ENCODE data around the genes RAP1GAP and LACTBL1.

- PRO-cap, 3 experiments, result no peak in any of the 3 experiments
- RAMPAGE, long total RNA, result no peak
- RRBS, 2 experiments, result no CpG with 5 or more reads among the region's 1 CpG
These were observed 4.8 kb upstream of the ECE1 start for GRCh38 chr1:21295045-21295384.

GRCh38 chr1:21331950-21332606 is 41.8 kb upstream of the ECE1 start:
- PRO-cap, 3 experiments, result no peak in any of the 3 experiments
- RAMPAGE, long total RNA, result no peak
- RRBS, 2 experiments, result no CpG with 5 or more reads among the region's 6 CpGs

GRCh38 chr1:21541287-21541869 is 32.2 kb downstream of the ALPL start:
- PRO-cap, 3 experiments, result no peak in any of the 3 experiments
- RAMPAGE, long total RNA, result no peak
- RRBS, 2 experiments, result no CpG with 5 or more reads among the region's 8 CpGs

DNA sequence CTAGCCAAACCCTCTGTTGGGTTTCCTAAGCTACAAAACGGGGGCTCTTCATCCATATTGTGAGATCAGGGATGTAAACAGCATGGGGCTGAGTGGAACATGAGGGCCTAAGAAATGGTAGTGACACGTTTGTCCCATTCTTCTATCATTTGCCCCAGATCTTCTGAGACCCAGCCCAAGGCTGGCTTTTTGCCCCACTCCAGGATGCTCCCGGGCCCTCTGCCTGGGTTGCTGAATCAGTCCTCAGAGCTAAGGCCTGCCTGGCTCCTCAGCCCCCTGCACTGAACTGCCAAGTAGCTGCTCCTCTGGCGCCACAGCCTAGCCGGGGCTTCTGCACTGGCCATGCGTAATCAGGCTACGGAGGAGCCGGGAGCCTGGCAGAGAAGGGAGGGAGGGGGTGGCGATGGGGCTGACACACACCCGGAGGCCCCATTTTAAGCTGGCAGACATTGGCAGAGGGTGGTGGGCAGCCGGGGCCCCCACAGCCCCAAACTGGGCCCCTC is 38.5 kb downstream of the ALPL start:
- PRO-cap, 3 experiments, result no peak in any of the 3 experiments
- RAMPAGE, long total RNA, result no peak
- RRBS, 2 experiments, result 52 to 54% methylated on average over 8 of the region's 11 CpGs

GRCh38 chr1:21552525-21553247 is 43.5 kb downstream of the ALPL start:
- PRO-cap, 3 experiments, result no peak in any of the 3 experiments
- RAMPAGE, long total RNA, result no peak
- RRBS, 2 experiments, result no CpG with 5 or more reads among the region's 4 CpGs

DNA sequence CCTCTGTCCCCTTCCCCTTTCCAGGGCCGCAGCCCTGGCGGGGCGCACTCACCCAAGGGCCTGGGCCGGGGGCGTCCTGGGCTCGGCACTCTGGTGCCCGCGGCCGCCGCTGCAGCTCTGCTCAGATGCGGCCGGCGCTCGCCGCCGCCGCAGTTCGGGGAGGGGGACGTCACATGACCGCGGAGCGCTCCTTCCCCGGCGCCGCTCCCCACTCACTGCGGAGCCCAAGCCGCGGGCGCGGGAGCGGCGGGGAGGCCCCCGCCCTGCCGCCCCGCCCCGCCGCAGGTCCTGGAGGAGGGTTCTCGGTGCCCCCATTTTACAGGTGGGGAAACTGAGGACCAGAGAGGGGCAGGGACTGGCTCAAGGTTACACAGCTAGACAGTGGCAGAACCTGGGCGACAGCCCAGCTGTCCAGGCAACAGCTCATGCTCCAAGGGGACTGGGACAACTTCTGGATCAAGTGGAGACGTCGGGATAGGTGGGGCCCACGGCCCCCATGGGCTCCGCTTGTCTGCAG is at the start of gene RAP1GAP:
Gene RAP1GAP, minus strand, starts transcription at position 156 of the 517 bp plus-strand sequence.
- PRO-cap, 3 experiments, result no peak in any of the 3 experiments
- RAMPAGE, long total RNA, result no peak
- RRBS, 2 experiments, result 1 to 2% methylated on average over 20 of the region's 43 CpGs

DNA sequence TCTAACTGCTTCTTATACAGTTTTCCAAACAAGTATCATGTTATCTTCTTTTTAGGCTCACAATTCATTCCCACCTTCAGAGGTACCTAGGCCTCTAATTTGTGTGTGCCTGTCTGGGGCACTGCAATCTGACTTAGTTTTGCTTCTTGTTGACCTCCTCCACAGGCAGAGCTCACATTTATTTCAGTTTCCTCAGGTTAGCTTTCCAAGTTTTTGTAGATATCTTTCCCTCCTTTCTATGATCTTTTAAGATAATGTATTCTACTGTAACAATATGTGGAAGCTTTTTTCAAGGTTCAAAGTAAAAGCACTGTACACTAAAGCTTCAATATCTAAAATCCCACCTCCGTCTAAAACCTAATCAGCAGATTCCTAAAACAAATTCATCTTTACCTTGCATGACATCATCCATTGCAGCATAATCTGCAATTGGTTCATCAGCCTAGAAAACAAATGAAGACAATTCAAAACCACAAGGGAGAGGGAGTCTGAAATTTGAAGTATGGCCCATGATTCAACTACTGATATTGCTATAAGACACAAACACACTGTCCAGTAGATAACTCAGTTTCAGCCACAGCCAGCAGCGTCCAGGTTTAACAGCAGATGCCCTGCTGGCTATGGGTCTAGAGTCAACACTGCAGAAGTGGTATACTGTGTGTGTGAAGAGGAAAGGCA is 17.8 kb upstream of the RAP1GAP start:
- PRO-cap, 3 experiments, result no peak in any of the 3 experiments
- RAMPAGE, long total RNA, result no peak
- RRBS, 2 experiments, result no CpG with 5 or more reads among the region's 2 CpGs

GRCh38 chr1:21814166-21814820 is 2.2 kb downstream of the LDLRAD2 start:
- PRO-cap, 3 experiments, result no peak in any of the 3 experiments
- RAMPAGE, long total RNA, result no peak
- RRBS, 2 experiments, result 12 to 20% methylated on average over 17 of the region's 61 CpGs

- PRO-cap, 3 experiments, result no peak in any of the 3 experiments
- RAMPAGE, long total RNA, result no peak
- RRBS, 2 experiments, result 88% methylated on average over 10 to 12 of the region's 36 CpGs
These were observed 10.6 kb downstream of the LDLRAD2 start for GRCh38 chr1:21822261-21823410.

- PRO-cap, 3 experiments, result no peak in any of the 3 experiments
- RAMPAGE, long total RNA, result no peak
- RRBS, 2 experiments, result no CpG with 5 or more reads among the region's 10 CpGs
These were observed 29.0 kb downstream of the HSPG2 start for GRCh38 chr1:21908099-21908574.

- PRO-cap, 3 experiments, result no peak in any of the 3 experiments
- RAMPAGE, long total RNA, result no peak
- RRBS, 2 experiments, result no CpG with 5 or more reads among the region's 21 CpGs
These were observed 7.3 kb downstream of the HSPG2 start for GRCh38 chr1:21929434-21930499.

GRCh38 chr1:22030252-22030736 is 22.2 kb upstream of the CDC42 start:
- PRO-cap, 3 experiments, result no peak in any of the 3 experiments
- RAMPAGE, long total RNA, result no peak
- RRBS, 2 experiments, result no CpG with 5 or more reads among the region's 6 CpGs

- PRO-cap, 3 experiments, result no peak in any of the 3 experiments
- RAMPAGE, long total RNA, result no peak
- RRBS, 2 experiments, result no CpG with 5 or more reads among the region's 3 CpGs
These were observed 39.8 kb downstream of the CDC42 start for GRCh38 chr1:22092081-22092990.

DNA sequence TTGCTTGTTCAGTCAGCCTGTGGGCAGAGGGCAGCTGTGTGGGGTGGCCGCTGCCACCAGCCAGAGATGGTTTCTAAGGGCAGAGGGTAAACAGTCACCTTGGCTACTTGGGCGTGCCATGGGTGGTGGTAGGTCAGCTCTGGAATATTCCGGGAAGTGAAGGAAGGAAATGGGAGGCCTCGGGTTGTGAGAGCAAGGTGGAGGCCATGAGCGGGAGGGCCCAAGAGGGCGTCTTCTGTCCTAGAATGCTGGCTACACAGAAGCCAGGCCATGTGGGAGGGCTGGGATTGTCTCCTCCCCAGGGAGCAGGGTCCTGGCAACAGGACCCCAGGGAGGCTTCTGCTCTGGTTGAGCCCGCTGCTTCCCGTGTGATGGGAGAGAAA is 20.7 kb upstream of the WNT4 start:
- PRO-cap, 3 experiments, result no peak in any of the 3 experiments
- RAMPAGE, long total RNA, result no peak
- RRBS, 2 experiments, result no CpG with 5 or more reads among the region's 8 CpGs

- PRO-cap, 3 experiments, result no peak in any of the 3 experiments
- RAMPAGE, long total RNA, result no peak
- RRBS, 2 experiments, result no CpG with 5 or more reads among the region's 1 CpG
These were observed 1.1 kb downstream of the C1QB start for GRCh38 chr1:22654226-22654544.

DNA sequence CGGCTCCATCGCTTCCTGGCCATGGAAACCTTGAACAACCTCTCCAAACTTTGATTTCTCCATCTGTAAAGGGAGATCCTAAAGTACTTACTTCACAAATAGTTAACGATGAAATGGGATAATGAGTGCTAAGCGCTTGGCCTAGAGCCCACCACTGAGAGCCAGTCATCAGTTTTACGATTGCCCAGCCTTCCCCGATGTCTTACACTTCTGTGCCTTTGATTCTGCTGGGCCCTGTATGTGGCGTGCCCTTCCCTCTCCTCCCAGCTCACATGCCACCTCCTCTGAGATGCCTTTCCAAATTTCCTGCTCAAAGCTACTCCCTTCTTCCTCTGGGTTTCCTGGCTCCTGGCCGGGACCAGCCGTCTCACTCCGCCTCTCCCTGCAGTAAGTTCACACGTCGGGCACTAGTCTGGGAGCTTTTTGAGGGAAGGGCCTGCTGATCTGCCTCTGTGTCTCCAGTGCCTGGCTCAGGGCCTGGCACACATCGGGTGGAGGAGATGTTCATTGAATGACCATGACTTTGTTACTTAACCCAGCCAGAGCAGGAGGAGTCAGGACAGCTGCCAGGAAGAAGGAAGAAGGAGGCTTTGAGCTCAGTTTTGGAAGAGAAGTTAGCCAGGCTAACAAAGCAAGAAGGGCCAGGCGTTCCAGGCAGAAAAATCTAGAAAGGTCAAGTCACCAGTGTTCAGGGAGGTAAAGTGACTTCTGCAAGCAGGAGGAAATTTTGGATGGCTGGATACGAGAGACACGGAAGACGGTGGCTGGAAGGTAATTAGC is 63.4 kb downstream of the EPHB2 start:
- PRO-cap, 3 experiments, result no peak in any of the 3 experiments
- RAMPAGE, long total RNA, result no peak
- RRBS, 2 experiments, result no CpG with 5 or more reads among the region's 17 CpGs

DNA sequence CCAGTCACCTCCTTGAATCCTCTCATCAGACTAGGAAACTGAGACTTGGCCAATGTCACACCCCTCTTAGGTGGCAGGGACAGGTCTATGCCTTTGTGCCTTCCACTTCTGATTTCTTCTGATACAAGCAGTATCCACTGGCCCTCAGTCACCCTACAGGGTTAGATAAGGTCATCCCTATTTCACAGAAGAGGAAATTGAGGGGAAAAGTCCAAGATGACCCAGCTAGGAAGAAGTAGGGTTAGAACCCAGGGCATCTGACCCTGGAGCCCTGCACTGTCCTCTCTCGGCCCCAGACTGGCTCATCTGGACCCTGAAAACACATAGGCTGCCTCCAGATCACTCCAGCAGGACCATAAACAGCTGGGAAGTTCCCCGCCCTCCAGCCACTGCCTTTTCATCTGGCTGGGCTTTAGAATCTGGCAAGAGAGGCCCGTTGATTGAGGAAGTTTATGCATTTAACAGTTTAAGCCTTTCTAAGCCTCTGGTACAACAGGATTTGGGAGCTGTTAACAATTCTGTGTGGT is 83.9 kb downstream of the EPHB2 start:
- PRO-cap, 3 experiments, result no peak in any of the 3 experiments
- RAMPAGE, long total RNA, result no peak
- RRBS, 2 experiments, result no CpG with 5 or more reads among the region's 3 CpGs

DNA sequence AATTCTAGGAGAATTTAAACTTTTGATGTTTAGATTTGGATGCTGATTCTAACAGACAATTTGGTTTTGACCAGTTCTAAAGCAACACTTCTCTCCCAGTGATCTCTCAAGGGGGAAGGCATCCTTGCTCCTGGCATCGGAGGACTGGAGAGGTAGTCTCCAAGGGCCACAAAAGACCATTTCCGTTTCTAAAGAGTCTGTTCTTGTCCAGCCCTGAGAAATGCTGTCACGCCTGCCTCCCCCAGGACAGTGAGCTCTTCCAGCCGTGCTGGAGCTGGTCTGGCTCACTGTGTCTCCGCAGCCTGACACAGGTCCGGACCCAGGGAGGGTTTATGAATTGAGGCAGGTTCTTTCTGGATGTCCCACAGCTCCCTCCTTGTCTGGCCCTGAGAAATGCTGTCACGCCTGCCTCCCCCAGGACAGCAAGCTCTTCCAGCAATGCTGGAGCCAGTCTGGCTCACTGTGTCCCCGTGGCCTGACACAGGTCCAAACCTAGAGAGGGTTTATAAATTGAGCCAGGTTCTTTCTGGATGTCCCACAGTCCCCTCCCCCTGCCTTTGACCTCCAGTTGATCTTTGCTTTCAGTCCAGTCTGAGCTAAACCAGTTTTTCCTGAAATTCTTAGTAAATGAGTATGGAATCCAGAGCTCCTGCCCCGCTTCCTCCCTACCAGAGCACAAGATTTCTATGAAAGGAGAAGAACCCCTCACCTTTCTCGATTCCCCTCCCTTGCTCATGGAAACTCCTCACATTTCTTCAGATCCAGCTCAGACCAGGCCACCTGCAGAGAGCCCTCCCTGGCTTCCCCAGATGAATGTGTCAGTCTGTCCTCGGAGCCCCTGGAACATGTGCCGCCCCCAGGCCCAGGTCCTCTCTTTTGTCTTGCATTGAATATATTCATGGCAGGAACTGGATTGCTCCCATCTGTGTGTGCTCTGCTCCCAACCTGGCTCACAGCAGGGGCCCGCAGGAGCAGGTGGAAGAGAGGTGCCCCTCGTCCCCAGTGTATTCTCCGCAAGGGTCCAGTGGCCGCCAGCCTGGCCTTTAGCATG is 116.1 kb downstream of the EPHB2 start:
- PRO-cap, 3 experiments, result no peak in any of the 3 experiments
- RAMPAGE, long total RNA, result no peak
- RRBS, 2 experiments, result no CpG with 5 or more reads among the region's 16 CpGs

DNA sequence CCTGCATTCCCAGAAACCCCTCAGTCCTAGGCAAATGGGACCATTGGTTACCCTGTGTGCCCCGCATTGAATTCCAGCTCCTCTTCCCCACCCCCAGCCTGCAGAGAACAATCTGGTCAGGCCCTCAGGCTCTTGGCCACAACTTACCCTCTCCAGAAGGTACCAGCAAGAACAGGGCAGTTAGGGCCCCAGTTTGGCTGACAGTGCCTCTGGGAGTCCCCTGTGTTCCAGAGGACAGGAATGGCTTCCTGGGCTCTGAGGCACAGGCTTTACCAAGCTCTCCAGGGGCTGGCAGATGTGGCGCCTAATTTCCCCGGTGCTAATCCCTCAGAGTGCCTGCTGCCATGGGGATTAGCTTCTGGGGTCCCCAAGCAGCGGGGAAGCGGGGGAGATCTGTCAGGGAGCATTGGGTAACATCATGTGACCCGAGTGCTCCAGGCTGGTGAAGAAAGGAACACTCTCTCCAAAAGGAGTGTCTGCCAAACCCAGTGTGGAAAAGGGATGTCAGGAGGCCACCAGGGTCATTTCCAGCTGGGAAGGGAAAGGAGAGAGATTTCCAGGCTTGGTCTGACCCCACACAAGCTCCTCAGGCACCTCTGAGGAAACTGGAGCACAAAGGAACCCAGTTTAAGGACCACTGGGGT is at the start of gene LACTBL1:
Gene LACTBL1, minus strand, starts transcription at position 242 of the 644 bp plus-strand sequence.
- PRO-cap, 3 experiments, result no peak in any of the 3 experiments
- RAMPAGE, long total RNA, result no peak
- RRBS, 2 experiments, result no CpG with 5 or more reads among the region's 6 CpGs

GRCh38 chr1:23068327-23068913 is 49.2 kb downstream of the KDM1A start:
- PRO-cap, 3 experiments, result no peak in any of the 3 experiments
- RAMPAGE, long total RNA, result no peak
- RRBS, 2 experiments, result no CpG with 5 or more reads among the region's 2 CpGs

Measured in skeletal muscle tissue (tissue), 7 donors.